Cerebral cortex (tissue), 2 donors: ENCODE data around the genes DEFB132, SDCBP2 and FKBP1A.

DNA sequence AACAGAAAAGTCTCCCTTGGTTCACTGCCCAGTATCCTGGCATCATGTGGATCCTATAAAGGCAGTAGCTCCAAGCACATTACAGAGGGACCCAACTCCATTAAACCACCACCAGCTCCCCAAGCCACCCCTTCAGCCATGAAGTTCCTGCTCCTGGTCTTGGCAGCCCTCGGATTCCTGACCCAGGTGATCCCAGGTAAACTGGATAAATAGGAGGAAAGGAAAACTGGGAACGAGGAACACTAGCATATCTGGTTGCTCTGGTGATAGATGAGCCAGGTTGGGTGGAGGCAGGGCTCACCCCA, at the start of gene DEFB132:
DEFB132 (plus strand) TSS at position 84 of the 305 bp plus-strand sequence.
- PRO-cap, 2 experiments: no peak in any of the 2 experiments

- PRO-cap, 2 experiments: peak in 1 of 2 experiments; most common plus-strand start chr20:298304 (in 1); most common minus-strand start chr20:298273 (in 1)
Observed at GRCh38 chr20:298030-298861, 876 bp downstream of the ZCCHC3 start.

GRCh38 chr20:371799-372474, 8.6 kb upstream of the TRIB3 start:
- PRO-cap, 2 experiments: no peak in any of the 2 experiments

- PRO-cap, 2 experiments: peak in 1 of 2 experiments; most common plus-strand start chr20:400608 (in 1)
Observed at GRCh38 chr20:399990-400705, 8.0 kb upstream of the RBCK1 start.

DNA sequence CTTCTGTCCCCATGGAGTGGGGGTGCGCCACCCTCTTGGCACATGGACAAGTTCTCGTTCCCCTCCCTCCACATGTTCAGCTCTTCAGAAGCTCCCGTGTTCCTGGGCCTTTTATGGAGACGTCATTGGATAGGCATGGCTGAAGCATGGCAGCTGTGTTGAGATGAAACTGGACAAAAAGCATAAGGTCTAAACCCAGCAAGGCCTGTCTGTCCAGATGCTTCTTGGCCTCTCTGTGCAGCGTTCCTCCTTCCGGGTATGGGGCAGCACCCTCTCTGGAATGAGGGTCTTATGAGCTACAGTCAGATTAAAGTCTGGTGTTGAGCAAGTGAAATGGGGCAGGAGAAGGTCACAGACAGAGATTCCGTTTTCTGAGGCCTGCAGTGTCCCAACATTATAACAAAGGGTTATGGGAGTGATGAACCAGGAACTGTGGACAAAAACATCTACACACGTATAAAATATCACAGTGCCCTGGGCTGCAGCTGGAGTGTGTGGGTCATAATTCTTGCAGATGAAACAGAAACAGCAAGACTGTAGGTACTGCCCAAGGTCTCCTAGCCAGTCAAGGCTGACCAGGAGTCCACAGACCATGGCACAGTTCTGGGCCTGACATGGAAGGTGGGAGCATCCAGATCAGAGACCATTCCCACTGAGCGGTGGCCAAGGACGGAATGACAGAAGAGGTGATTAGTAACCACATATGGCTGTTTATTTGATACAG, 26.6 kb downstream of the TBC1D20 start:
- PRO-cap, 2 experiments: no peak in any of the 2 experiments

GRCh38 chr20:699714-700496, 24.3 kb upstream of the SCRT2 start:
- PRO-cap, 2 experiments: no peak in any of the 2 experiments

DNA sequence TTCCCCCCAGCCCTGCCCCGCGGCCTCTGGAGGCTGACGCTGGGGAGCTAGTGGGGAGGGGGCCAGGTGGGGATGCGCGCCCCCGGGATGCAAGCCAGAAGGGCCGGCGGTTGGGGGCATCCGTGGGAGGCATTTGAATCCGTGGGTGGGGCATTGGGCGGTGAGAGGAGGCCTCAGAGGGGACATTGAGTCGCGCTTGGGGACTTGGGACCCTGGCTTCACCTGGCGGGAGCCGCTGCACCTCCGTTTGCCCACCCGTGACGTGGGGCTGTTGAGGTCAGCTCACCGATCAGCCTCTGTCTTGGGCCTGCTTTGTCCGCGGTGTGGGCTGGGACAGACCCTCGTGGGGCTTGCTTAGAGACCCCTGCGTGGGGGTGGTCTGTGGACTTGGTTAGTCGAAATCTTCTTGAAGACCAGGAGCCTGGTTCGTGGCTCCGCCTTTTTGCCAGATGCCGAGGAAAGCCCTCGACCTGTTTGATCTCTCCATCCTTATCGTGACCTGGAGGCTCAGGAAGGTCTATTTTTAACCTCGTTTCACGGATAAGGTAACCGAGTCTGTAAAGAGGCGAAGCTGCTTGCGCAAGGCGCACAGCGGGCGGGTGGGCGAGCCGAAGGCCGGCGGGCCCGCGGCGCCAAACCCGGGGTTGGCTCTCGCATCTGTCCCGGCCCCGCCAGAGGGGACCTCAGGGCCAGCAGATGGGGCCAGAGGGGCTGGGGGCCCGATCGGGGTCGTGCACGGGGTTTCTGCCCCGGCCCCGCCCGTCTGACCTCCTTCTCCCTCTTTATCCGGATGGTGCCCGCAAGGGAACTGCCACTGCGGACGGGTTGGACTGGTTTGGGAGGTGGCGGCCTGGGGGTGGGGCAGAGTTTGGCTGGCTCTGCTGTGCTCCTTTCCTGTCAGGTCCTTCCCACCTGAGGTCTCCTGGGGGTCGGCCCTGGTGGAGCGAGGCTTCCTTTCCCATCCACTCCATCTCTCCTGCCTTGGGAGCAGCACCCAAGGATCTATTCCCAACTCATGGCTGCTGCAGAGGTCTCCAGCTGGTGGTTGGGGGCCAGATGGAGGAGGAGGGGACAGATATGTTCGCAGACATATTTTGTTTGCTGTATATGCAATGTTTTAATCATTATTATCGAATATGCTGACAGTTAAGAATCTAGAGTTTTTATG, 8.5 kb downstream of the FAM110A start:
- PRO-cap, 2 experiments: no peak in any of the 2 experiments

GRCh38 chr20:973604-974347, 28.3 kb downstream of the RSPO4 start:
- PRO-cap, 2 experiments: no peak in any of the 2 experiments

GRCh38 chr20:1156343-1156611, 28.5 kb downstream of the TMEM74B start:
- PRO-cap, 2 experiments: no peak in any of the 2 experiments

- PRO-cap, 2 experiments: no peak in any of the 2 experiments
Observed at GRCh38 chr20:1324535-1324993, 4.4 kb downstream of the SDCBP2 start.

GRCh38 chr20:1328988-1329932, at the start of gene SDCBP2:
SDCBP2 (minus strand) TSS chr20:1329139.
- PRO-cap, 2 experiments: no peak in any of the 2 experiments

- PRO-cap, 2 experiments: no peak in any of the 2 experiments
Observed at GRCh38 chr20:1369657-1370148, 23.2 kb downstream of the FKBP1A start.

GRCh38 chr20:1389500-1390146, 3.2 kb downstream of the FKBP1A start:
- PRO-cap, 2 experiments: peak in 1 of 2 experiments; most common plus-strand start chr20:1389788 (in 1); most common minus-strand start chr20:1389639 (in 1)

GRCh38 chr20:1392521-1393469, at the start of gene FKBP1A:
FKBP1A (minus strand) TSS chr20:1393054.
- PRO-cap, 2 experiments: peak in 1 of 2 experiments; most common plus-strand start chr20:1393240 (in 1); most common minus-strand start chr20:1393059 (in 1)

- PRO-cap, 2 experiments: no peak in any of the 2 experiments
Observed at GRCh38 chr20:1423732-1424089, 30.9 kb upstream of the FKBP1A start.

- PRO-cap, 2 experiments: no peak in any of the 2 experiments
Observed at GRCh38 chr20:1489152-1490166, 1.8 kb downstream of the SIRPB2 start.

GRCh38 chr20:1537537-1538138, 19.9 kb downstream of the SIRPD start:
- PRO-cap, 2 experiments: no peak in any of the 2 experiments

- PRO-cap, 2 experiments: peak in 1 of 2 experiments; most common plus-strand start chr20:1811026 (in 1); most common minus-strand start chr20:1810648 (in 1)
Observed at GRCh38 chr20:1810492-1811664, 84.3 kb upstream of the SIRPA start.

- PRO-cap, 2 experiments: no peak in any of the 2 experiments
Observed at GRCh38 chr20:1830161-1830722, 65.0 kb upstream of the SIRPA start.

DNA sequence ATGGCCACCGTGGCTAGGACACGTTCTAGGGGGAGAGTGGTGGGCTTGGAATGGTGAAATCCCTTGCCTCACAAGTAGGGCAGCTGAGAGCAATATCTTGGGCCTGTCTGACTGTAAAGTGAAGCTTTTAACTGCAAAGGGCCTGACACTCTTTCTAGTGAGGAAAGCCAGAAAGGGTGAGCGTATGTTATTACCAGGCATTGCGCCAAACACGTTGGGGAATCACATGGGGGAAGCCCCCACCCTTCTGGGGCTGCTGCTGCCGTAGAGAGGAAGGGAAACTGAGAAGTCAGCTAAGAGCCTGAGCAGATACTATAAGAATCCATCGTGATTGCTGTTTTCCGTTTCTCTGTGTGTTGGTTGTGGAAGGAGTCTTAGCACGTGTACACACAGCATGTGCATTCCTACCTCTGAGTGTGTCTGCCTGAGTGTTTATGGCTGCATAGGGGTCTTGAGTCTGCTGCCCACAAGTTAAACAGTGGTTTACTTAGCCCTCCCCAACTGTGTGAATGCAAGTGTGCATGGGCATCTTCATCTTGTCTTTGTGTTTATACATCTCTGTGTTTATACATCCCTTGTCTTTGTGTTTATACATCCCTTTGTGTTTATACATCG, 50.4 kb upstream of the SIRPA start:
- PRO-cap, 2 experiments: no peak in any of the 2 experiments